ENCODE data around the genes FBXO34 and KTN1.

- CAGE, long polyA plus RNA, result no peak
- RRBS, result no CpG with 5 or more reads among the region's 13 CpGs
Observed at GRCh38 chr14:53879611-53880480, 76.8 kb downstream of the BMP4 start.

- CAGE, long polyA plus RNA, result no peak
- RRBS, result 86% methylated on average over 4 of the region's 25 CpGs
Observed at GRCh38 chr14:53949680-53950703, 6.6 kb downstream of the BMP4 start.

DNA sequence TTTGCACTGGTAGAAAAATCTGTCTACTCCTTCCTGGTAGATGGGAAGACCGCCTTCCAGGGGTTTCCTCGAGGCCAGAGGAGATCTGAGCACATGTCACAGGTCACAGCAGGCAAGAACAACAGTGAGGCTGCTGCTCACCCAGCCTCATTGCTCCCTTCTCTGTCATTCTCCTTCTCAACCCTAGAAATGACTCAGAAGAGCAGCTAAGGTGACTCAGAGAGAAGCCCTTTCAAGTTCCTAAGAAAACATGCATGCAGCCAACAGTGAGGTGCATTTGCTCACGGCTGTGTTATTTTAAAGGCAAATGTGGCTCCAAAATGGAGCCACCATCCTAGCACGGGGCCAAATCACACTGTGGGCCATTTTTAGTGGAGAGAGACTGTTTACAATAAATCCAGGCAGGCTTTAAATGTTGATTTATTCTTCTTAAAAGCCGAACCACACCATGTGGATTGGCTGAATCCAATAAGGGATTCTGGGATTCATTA is 143.2 kb upstream of the CDKN3 start:
- CAGE, long polyA plus RNA, result no peak
- RRBS, result no CpG with 5 or more reads among the region's 5 CpGs

GRCh38 chr14:54349121-54349709 is 47.6 kb upstream of the CDKN3 start:
- CAGE, long polyA plus RNA, result no peak
- RRBS, result no CpG with 5 or more reads among the region's 21 CpGs

DNA sequence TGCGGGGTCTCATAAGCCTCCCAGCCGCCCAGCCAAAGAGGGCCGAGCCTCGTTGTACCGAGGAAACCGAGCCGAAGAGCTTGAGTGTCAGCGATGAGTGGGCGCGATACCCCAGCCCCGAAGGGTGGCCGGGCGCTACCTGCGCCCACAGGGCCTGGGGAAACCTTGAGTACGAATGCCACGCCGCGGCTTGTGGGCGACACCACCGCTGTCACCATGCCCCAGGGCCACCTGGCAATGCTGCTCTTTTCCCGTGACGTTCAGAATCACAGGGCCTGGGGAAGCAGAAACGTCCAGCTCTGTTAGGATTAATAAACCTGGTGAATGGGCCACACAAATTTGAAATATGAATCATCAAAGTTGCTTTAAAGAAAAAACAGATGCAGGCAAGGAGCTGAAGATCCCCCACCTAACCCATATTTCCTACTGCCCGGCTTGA is 541 bp downstream of the CDKN3 start:
- CAGE, long polyA plus RNA, result no peak
- RRBS, result 9% methylated on average over 1 of the region's 24 CpGs

DNA sequence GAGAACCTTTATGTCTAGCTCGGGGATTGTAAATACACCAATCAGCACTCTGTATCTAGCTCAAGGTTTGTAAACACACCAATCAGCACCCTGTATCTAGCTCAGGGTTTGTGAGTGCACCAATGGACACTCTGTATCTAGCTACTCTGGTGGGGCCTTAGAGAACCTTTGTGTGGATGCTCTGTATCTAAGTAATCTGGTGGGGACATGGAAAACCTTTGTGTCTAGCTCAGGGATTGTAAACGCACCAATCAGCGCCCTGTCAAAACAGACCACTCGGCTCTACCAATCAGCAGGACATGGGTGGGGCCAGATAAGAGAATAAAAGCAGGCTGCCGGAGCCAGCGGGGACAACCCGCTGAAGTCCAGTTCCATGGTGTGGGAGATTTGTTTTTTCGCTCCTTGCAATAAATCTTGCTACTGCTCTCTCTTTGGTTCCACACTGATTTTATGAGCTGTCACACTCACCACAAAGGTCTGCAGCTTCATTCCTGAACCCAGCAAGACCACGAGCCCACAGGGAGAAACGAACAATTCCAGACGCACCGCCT is 2.6 kb upstream of the CNIH1 start:
- CAGE, long polyA plus RNA, result no peak
- RRBS, result no CpG with 5 or more reads among the region's 12 CpGs

DNA sequence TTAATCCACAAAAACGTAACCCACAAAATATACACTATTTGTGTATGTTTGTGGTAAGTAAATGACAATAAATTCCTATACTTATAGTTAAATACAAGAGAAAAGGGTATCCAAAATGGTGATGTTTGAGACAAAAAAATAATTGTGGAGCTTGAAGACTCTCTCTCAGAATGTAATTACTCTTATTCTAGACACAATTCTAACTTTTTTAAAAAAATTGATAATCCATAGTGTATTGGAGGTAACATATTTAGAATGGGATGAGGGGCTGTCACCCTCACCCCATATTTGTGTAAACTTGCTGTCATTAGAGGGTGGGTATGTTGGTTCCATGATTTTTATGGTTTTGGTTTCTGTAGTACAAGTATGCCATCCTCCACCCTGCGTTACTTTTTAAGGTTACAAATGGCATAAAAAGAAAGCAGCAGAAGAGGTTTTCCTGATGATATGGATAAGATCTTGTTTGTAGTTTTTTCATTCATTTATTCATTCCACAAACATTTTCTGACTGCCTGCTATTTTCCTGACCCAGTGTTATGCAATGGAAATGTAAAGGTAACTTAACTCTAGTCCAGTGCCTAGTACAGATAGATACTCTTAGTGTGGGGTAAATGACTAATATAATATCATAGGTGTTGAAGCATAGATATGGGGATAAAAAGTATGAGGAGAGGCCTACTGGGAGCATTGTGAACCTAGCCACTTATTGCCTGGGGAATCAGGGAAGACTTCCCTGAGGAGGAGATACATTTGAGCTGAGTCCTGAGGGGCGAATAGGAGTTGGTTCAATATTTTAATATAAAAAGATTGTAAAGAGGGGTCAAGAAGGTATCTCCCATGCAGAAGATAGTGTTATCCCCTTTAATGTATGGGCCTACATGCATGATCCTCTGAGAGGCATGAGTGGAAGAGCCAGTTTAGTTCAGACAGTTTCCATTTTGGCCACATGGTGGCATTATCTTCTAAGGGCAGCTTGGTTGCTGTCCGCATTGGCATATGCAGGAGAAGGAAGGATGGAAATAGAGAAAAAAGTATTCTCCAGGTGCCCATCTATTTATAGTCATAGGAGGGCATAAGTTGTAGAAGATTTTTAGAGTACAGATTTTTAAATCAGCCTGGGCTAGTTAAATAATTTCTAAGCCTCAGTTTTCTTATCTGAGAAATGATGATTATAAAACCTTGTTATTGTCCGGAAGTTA is 5.0 kb downstream of the SAMD4A start:
- CAGE, long polyA plus RNA, result no peak
- RRBS, result no CpG with 5 or more reads among the region's 5 CpGs

DNA sequence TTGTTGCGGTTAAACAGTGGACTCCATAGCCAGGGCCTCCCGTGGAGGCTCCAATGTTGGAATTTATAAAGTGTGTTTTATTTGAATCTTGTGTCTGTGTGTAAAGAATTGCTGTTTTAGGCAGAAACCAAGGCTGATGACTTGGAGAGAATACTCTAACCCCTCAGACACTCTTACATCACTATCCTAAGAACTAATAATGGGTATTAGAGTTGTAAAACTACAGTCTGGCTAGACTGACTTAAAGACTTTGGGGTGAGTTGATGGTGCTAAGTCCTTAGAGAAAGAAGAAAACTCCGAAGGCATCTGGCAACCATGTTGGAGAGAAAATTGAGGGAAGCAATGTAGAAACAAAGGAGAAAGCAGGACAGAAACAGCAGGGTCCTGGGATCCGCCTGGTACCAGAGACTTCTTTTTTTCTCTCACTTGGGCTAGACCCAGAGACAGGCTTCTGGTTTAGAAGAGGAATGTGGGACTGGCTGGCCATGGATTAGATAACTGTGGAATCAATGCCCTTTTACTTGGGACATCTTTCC is 34.8 kb downstream of the SAMD4A start:
- CAGE, long polyA plus RNA, result no peak
- RRBS, result no CpG with 5 or more reads among the region's 4 CpGs

GRCh38 chr14:54605906-54606723 is 39.2 kb downstream of the SAMD4A start:
- CAGE, long polyA plus RNA, result no peak
- RRBS, result no CpG with 5 or more reads among the region's 11 CpGs

GRCh38 chr14:54627551-54628624 is 61.0 kb downstream of the SAMD4A start:
- CAGE, long polyA plus RNA, result no peak
- RRBS, result no CpG with 5 or more reads among the region's 13 CpGs

- CAGE, long polyA plus RNA, result no peak
- RRBS, result no CpG with 5 or more reads among the region's 8 CpGs
Observed at GRCh38 chr14:54652877-54653371, 86.0 kb downstream of the SAMD4A start.

GRCh38 chr14:54772667-54772948 is 130.0 kb downstream of the GCH1 start:
- CAGE, long polyA plus RNA, result no peak
- RRBS, result no CpG with 5 or more reads among the region's 6 CpGs

DNA sequence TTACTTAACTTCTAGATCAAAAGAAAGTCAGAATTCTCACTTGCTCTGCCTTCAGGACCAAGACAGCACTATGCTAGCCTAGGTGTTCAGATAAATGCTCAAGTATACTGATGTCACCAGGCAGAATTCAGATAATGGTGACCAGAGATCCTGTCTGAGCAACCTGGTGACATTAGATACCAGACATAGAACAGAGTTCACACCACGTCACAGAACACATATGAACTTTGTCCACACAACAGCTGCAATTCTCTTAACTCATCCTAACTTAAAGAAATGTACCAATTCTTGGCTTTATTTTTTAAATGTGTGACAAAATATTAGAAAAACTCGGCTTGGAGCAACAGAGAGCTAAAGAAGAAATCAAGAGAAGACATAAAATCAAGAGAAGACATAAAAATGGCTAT is 58.1 kb downstream of the GCH1 start:
- CAGE, long polyA plus RNA, result no peak
- RRBS, result no CpG with 5 or more reads among the region's 2 CpGs

- CAGE, long polyA plus RNA, result no peak
- RRBS, result no CpG with 5 or more reads among the region's 9 CpGs
Observed at GRCh38 chr14:55028077-55028542, 1.1 kb downstream of the SOCS4 start.

- CAGE, long polyA plus RNA, result no peak
- RRBS, result under 1% methylated on average over 43 of the region's 94 CpGs
Observed at GRCh38 chr14:55270853-55271866, at the start of gene FBXO34. Gene FBXO34 (plus strand): TSS chr14:55271421.

DNA sequence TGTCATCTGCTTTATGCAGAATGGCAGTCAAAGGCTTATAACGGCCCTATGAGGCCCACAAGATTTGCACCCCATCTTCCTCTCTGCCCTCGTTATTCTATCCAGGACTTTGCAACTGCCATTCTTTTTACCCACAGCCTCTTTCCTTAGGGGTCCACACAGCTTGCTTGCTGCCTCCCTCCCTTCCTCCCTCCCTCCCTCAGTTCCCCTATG is 33.3 kb downstream of the ATG14 start:
- CAGE, long polyA plus RNA, result no peak
- RRBS, result no CpG with 5 or more reads among the region's 2 CpGs

DNA sequence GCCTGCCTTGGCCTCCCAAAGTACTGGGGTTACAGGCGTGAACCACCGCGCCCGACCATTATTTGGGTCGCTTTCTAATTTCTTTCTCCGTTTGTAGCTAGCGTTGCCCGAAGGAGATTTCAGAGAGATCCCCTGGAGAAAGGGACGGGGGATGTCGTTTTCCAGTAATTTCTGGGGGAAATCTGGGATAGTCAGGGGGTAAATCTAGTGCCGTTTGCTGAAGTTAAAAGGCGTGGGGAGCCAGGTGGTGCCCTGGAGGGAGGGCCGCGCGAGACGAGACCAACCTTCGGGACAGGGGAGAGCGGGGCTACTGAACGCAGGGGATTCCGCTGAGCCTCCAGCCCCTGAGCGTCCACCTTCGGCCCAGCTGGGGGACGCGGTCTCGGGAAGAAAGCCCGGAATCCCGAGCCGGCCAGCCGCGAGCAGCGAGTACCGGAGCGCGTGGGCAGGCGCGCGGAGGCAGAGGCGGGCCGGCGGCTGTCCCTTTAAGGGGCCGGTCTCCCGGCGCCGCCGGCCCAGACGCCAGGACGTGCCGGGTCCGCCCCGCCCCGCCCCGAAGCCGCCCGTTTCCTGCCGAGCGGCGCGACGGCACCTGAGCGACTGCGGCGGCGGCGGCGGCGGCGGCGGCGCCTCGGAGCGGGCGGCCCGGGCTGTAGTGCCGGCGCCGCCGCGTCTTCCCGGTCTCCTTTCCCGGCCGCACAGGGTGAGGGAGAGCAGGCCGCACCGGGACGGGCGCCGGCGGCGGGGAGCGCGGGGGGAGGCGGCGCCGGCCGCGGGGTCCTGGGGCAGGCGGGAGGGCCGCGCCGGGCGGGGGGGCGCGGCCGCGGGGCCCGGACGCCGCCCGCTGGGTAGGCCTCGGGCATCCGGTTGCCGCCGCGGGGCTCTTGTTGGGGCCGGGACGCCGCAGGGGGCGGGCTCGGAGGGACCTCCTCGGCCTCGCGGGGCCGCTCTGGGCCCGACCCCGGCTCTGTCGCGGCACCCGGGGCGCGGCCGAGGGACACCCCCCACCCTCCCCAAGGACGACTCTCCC is at the start of gene KTN1:
Gene KTN1, plus strand, starts transcription at position 556 of the 1,030 bp plus-strand sequence.
- CAGE, long polyA plus RNA, result no peak
- RRBS, result under 1% methylated on average over 43 of the region's 131 CpGs

GRCh38 chr14:55633129-55633583 is 53.1 kb downstream of the KTN1 start:
- CAGE, long polyA plus RNA, result no peak
- RRBS, result no CpG with 5 or more reads among the region's 2 CpGs

DNA sequence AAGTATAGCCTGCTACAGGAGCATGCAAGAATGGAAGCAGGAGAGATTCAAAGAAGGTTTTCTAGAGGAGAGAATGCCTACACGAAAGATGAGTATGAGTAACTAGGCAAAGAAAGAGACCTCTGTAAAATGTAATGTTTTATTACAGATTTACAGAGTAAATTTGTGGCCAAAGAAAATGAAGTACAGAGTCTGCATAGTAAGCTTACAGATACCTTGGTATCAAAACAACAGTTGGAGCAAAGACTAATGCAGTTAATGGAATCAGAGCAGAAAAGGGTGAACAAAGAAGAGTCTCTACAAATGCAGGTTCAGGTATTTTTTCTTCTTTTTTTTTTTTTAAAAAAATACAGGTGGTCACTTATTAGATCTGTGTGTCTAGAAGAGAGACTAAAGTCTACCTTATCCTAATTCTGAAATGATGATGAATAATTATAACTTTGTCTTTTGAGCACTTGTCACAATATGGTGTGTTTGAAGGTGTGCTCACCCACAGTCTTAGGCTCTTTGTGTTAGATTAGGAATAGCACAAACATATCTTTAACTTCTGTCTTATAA is 57.1 kb downstream of the KTN1 start:
- CAGE, long polyA plus RNA, result no peak
- RRBS, result no CpG with 5 or more reads among the region's 1 CpG

DNA sequence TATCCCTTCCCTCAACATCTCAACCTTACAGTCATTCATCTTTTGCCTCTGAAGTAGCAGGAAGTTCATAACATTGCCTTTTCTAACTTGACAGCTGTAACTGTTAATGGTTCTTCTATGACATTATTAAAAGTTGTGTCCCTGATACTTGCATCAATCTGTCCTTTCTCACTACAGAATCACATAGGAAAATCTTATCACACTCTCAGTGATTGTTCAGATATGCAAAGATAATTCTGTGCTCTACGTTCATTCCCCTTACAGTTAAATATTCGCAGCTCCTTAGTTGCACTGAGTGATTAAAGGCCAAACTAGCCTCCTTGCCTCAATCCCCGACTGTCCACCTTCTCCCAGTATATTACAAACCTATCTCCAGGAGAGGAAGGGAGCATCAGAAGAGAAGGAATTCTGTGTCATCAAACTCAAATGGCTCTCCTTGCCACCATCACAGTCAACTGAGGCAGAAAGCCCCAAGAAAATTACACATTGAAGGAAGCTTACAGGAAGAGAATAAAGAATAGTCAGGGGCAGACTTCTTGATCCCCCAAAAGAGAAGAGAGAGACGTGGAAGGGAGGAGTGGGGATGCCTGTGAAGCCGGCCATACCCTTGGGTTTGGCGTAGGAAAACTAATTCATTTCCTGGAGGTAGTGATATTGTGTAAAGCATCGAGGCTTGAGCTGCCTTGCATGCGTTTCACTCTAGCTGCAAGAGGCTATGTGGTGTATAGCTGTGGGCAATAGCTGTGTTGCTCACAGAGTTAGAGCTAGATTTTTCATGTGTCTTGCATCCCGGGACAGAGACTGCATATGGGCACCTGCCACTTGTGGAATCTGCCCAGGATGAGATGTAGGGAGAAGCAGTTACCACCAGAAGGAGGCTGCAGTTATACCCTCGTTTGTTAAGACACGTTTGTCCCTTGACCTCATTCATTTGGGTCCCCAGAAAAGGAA is 106.4 kb downstream of the KTN1 start:
- CAGE, long polyA plus RNA, result no peak
- RRBS, result no CpG with 5 or more reads among the region's 11 CpGs

All from BJ (cell line).